M059J (cell line): ENCODE measurements around a stretch of chr20.

DNA sequence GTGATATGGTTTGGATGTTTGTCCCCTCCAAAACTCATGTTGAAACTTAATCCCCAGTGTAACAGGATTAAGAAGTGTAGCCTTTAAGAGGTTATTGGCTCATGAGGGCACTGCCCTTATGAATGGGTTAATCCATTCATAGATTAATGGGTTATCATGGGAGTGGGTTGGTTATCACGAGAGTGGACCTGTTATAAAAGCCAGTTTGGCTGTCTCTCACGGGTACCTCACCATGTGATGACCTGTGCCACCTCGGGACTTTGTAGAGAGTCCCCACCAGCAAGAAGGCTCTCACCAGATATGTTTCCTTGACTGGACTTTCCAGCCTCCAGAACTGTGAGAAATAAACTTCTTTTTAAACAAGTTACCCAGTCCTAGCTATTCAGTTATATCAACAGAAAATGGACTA lies 211.3 kb downstream of the DOK5 start:
- RAMPAGE, long total RNA, result no peak

DNA sequence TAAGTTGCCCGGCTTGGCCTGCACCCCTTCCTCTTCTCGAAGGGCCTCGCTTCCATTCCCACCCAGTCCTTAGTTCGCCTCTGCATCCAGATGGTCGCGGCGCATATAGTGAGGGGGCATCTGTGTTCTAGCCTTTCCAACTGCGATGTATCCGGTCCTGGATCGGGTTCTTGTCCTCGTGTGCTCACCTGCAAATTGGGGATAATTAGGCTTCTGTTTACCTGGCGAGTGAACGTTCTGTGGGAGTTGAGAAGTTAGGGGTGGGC lies 332 bp downstream of the CSTF1 start:
- RAMPAGE, long total RNA, result no peak

DNA sequence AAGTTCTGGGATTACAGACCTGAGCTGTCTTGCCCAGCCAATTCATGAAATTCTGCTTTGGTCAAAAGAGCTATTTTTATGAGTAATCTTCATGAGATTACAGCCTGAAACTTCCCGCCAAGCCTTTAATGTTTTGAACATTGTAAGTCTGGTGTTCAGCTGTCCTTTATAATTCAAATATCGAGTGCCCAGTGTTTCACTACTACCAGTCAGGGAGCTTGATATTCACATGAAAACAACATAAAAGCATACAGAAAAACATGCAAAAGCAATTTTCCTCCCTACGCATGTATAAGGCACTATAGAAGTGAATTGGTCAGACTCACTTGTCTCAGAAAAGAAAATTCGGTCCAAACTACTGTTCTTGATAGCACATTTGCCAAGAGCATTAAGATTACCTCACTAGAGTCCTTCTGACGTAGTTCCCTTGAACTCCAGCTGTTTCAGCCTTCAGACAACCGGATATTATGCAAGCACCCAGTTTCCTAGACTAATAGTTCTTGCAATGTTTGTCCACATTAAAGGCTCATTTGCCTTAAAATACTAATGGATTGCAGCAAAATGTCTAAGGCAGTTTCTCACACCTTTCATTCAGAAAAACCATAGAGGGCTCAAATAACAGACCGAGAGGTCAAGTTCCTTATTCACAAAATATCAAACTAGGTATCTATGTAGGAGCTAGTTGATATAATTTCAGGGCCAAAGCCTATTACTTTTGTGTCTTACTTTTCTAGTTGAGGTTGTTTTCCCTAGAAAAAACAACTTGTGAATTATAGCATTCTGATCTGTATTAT lies 2.6 kb upstream of the CASS4 start:
- RAMPAGE, long total RNA, result no peak

DNA sequence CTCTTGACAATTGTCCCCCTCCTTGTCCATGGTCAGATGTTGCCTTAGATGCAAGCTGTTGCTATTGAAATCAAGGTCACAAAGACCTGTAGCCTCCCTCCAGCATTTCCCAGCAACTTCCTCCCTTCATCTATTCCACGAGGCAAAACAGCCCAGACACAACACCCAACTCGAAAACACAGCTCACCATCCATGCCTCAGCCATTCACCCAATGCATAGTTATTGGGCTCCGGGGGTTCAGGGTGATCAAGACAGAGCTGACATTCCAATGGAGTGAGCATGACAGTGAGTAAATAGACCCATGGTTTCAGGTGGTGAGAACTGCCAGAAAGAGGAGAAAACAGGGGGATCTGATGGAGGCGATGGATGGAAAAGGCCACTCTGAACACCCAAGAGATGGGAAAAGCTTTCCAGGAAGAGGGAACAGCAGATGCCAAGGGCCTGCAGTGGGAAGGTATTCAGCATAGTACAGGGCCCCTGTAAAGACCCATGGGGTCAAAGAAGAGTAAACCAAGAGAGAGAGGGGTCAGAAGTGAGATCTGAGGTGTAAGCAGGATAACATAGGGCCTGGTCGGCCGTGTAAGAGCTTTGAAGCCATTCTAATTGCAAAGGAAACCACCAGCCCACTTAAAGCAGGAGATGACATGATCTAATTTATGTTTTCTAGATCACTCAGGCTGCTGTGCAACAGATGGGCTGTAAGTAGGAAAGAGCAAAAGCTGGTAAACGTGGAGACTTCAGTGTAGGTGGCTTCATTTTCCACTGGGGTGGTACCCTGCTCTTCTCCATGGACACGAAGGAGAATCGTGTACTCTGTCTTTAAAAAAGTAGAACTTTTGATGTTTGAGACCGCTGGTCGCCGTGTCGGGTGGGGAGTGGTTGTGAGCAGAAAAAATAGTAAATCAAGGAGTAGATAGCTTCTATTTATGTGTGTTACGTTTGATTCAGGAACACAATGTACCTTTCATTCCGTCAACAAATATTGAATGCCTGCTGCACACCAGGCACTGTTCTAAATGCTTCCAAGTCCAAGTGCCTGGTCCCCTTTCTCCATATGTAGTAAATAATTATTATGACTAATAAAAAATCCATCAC lies 6.1 kb downstream of the CASS4 start:
- RAMPAGE, long total RNA, result no peak

GRCh38 chr20:56423858-56424328 lies 11.8 kb downstream of the CASS4 start:
- RAMPAGE, long total RNA, result no peak

GRCh38 chr20:56442879-56443220 lies 25.6 kb upstream of the RTF2 start:
- RAMPAGE, long total RNA, result no peak

- RAMPAGE, long total RNA, result no peak
These were observed 21.8 kb downstream of the FAM209B start for GRCh38 chr20:56554686-56555355.

- RAMPAGE, long total RNA, result no peak
These were observed 170.2 kb downstream of the TFAP2C start for GRCh38 chr20:56799111-56799874.

DNA sequence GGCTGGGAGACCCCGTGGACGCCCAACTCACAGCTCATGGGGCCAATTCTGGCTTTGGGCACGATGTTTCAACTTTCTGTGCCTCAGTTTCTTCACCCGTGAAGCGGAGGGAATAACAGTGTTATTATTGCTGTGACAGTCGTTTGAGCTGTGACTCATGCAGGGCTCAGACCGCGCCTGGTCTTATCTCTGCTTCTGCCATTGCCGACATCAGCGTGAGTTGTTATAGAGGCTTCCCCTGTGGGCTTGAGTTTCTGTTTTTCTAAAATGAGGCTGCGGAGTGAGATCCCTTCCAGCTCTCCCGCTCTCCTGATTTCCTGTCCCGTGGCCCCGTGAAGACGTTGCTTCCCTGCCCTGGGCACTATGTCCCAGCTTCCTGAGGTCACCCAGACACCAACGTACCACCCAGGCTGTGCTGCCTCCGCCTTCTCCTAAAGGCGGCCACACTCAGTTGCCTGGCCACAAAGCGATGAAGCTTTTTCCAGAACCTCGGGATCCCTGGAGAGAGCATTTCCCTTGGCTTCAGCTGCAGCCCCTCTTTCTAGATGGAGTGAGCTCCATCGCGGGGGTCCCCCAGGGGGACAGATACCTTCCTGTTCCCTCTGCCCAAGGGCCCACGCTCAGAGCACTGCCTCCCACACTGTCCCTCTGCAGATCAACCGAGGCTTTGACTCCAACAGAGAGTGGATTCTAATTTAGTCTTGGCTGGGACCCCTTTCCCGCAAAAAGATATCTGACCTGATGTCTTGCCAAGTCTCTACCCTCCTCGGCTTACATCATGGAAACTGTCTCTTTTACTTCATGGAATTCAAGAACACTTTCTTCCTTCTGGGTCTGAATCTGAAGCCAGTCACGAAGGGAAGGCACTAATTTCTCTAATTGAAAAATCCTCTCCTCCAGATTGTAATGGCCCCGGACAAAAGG lies 278.3 kb downstream of the BMP7 start:
- RAMPAGE, long total RNA, result no peak

- RAMPAGE, long total RNA, result no peak
These were observed 2.1 kb upstream of the RBM38 start for GRCh38 chr20:57388815-57389689.

- RAMPAGE, long total RNA, result no peak
These were observed 623 bp downstream of the RBM38 start for GRCh38 chr20:57391783-57392254.

DNA sequence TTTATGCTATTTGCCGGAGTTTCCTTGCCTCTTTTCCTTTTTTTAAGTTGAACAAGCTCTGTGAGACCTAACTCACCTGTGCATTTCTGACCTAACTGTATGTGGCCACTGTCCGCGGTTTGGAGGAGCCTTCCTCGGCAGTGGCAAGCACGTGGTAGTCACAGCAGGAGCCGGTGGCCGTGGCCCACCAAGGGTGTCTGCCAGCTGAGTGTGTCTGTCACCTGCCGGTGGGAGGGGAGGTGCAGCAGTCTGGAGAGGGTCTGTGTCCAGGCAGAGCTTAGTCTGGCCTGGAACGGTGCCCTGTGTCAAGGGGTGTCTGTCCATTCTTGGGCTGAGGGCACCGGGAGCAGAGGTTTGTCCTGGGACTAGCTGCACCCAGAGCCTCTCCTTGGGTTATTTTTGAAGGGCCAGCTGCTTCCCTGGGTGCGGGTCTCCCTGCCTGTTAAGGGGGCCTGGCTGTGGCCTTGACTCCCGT lies 5.0 kb downstream of the RBM38 start:
- RAMPAGE, long total RNA, result no peak

- RAMPAGE, long total RNA, result no peak
These were observed 14.2 kb downstream of the RBM38 start for GRCh38 chr20:57405228-57405920.

GRCh38 chr20:57425124-57426132 lies 34.2 kb downstream of the RBM38 start:
- RAMPAGE, long total RNA, result no peak

- RAMPAGE, long total RNA, result no peak
These were observed 48.2 kb downstream of the RBM38 start for GRCh38 chr20:57439360-57439837.

DNA sequence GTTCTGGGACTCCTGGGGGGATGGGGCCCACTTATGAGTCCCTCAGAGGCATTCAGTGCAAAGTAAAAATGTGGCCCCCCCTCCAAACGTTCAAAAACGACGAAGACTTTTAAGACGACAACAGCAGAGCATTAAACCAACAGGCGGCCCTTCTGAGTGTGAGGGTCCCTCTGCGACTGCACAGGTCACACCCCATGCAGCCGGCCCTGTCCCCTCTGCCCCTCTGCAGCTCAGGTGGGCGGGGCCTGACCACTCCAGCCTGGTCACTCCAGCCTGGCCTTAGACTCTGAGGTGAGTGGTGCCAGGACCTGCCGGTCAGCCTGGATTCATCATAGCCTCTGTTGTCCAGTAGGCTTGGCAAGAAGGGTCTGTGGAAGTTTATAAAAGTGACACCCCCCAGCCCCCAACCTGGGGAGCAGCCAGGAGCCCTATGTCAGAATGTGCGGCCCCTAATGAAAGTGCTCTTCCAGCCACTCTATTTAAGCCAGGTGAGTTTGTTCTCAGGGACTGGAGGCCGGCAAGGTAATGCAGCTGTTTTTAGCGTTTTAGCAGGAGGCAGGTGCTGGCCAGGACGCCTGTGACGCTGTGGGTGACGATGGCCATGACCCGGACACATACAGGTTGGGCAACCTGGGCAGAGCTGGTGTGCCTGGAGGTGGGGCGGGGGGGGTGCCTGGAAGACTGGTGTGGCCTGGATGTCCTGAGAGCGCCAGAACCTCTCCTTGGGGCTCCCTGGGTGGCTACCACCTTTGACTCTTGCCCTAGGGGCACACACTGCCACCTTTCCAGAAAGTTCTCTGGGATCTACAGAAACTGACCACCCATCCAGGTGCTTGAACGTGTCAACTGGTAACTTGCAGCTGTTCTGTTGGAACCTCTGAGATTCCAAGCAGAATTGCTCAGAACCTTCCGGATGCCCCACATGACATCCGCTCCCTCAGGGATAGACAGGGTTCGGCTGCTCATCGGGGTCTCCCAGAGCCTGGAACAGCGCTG lies 51.6 kb downstream of the RBM38 start:
- RAMPAGE, long total RNA, result no peak

DNA sequence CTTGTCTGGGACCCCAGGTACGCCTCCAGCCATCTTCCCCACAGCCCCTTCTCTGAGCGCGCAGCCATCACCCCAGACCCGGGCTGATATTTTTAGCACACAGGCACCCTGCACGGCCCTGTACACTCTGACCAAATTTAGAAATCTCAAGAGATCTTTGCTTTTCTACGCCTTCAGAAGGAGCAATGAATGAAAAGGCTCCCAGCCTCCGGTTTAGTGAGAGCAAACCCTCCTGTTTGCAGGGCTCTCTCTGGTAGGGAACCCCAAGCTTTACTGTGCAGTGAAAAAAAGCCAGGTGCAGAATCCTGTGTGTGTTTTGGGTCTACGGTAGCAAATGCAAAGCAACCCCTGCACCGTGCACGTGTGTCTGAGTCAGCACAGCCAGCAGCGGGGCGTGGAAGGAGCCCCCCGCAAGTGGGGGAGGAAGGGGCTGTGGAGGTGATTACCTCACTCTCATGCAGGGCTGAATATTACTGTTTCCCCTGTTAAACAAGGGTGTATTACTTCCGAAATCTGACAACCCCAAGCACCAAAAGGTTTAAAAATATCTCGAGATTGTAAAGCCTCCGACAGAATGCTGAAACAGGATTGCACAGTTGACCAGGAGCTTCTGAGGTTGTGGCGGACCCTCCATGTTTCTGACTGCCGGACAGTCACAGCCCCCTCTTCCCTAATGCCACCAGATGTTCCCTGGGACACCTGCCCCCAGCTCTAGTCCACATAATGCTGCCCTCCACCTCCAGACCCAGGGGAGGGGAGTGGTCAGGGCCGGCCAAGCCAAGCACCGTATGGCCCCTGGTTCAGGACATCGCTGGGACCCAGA lies 44.1 kb downstream of the CTCFL start:
- RAMPAGE, long total RNA, result no peak

DNA sequence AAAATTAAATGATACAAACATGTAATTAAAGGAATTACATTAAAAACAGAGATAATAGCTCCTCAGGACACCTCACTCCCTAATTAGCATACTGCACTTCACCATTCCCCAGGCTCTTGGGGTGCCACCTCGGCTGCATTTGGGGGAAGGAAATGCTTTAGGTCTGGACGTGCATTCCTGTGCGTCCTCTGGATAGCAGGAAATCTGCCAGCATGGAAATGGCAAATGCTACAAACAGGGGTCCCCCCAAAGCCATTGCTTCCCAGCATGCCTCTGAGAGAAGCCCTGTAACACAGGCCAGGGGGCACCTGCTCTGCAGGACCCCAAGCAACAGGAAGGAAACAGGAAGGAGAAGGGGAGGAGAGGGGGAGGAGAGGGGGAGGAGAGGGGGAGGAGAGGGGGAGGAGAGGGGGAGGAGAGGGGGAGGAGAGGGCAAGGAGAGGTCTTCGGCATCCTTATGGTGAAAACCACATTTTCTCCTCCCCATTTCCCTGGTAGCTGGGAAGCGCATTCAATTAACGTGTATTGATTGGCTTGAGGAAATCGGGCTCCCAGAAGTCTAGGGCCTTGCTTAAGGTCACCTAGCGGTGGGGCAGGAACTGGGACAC lies 43.1 kb downstream of the CTCFL start:
- RAMPAGE, long total RNA, result no peak

GRCh38 chr20:57545788-57546699 lies 14.9 kb upstream of the PCK1 start:
- RAMPAGE, long total RNA, result no peak

GRCh38 chr20:57562852-57563925 lies 2.3 kb downstream of the PCK1 start:
- RAMPAGE, long total RNA, result no peak